Iris pigment epithelial cell (primary cell): ENCODE results near the genes C3orf14 and SYNPR.

- RRBS, result no CpG with 5 or more reads among the region's 6 CpGs
These were observed 224.0 kb upstream of the C3orf14 start for GRCh38 chr3:62094845-62095201.

DNA sequence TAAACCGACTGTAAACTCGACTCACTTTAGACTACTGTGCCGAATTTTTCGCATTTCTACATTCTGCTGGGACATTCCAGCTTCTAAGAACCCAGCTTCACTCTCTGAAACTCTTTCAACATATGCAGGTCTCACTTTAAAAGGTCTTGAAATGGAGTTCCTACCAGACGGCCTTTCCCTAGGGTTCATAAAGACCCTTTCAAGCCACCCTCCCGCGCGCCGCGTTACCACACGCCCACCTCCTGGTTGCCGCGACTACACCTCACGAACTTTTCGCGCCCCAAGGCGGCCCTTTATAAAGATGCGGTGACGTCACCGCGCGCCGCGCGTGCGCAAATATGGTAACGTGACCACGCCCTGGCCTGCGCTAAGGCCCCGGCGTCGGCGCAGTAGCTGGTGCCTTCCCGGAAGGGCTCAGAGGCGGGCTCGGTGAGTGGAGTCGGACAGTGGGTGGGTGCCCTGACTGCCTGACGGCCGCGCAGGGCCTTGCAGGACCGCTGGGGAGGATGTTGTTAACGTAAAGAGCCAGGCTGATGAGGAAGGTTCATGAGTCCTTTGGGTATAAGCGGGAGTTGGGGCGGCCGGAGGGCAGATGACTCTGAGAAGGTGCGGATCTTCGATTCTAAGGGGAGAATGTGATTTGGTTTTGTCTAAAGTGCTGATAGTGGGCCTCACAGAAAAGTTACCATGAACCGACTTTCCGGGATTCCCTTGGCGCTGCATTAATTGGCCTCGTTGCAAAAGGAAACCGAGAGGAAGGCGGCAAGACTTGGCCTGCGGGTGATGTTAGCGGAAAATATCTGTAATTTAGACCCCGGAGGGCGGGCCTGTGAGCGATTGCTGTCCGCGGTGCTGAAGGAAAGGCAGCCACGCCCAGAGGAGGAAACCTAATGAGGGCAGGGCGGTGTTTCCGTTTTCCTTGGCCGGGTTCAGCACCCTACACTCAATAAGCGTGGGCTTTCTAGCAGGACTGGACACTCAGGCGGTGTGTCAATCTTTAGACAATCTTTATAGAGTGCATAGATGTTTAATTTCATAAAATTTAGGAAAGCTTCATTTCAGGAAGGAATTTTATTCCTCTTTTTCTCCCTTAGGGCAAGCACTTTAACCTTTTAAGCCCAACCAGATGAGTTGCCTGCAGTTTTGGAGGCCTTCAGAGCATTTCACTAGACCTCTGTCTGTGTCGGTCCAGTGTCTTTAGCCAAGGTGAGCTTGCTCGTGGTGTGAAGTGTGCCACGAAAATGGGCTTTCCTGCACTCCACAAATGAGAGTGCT lies at the start of gene C3orf14:
TSS of gene C3orf14 (plus strand) at position 396 of the 1,275 bp plus-strand sequence.
- RRBS, result 0% methylated on average over 5 of the region's 69 CpGs

DNA sequence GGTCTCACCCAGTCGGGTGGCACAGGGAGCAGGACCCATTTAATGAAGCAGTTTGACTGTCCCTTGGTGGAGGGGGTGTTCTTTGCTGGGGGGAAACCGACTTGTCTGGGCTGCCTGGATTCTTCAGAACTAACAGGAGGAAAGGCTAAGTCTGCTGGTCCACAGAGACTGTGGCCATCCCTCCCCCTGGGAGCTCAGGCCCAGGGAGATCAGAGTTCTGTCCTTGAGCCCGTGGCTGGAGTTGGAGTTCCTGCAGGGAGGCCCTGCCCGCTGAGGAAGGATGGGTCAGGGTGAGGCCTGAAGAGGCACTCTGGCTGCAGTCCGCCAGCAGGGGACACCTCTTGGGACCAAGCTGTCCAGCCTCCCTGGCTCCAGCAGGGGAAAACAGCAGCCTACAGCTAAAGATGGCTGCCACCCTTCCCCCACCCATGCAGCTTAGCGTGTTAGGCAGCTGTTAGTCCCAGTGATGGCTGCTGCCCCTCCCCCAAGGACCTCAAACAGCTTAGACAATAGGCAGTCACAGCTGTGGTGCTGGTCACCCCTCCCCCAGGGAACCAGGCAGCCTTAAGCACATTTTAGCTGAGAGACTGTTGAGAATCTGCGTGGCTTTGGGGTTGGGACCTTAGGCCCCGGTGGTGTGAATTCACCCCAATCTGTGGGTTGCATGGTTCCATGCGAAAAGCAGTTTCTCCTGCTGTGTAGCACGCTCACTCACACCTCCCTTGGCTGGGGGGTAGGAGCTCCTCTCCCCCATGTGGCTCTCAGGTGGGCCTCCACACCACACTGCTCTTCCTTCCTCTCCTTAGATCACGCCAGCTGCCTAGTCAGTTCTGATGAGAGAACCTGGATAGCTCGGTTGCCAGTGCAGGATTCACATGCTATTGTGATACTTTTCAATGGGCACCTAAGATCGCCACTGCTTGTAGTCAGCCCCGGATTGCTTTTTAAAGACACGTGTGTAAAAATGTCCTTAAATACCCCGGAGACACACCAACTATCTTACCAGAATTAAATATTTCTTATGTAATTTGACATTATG lies 140.4 kb upstream of the CADPS start:
- RRBS, result no CpG with 5 or more reads among the region's 16 CpGs

DNA sequence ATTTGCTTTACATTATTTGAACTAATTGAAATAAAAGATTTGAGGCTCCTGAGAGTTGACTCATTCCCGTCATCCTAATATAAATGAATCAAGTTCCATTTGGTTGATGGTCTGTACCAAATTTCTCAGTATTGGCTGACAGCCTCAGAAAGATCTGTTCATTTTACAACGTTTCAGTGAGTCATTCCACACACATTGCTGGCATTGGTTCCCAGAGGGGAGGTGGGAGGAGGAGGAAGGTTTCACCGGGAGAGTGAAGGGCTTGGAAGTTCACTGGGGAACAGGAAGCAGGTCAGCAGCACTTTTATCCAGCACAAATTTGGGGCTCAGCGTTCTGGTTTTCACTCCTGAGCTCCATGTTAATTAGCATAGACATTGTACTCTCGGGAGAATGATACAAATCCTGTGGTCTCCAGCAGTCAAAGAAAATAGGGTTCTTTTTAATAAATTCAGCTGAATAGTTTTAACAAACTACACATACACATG lies 176.8 kb upstream of the CADPS start:
- RRBS, result no CpG with 5 or more reads among the region's 5 CpGs

DNA sequence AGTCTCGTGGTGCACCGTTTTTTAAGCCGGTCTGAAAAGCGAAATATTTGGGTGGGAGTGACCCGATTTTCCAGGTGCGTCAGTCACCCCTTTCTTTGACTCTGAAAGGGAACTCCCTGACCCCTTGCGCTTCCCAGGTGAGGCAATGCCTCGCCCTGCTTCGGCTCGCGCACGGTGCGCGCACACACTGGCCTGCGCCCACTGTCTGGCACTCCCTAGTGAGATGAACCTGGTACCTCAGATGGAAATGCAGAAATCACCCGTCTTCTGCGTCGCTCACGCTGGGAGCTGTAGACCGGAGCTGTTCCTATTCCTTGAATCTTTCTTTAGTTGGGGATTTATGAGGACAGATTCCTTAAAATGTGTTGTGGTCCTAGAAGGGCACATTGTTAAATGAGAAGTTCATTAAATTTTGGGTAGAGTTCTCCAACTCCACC lies 60.7 kb upstream of the SYNPR start:
- RRBS, result no CpG with 5 or more reads among the region's 20 CpGs

DNA sequence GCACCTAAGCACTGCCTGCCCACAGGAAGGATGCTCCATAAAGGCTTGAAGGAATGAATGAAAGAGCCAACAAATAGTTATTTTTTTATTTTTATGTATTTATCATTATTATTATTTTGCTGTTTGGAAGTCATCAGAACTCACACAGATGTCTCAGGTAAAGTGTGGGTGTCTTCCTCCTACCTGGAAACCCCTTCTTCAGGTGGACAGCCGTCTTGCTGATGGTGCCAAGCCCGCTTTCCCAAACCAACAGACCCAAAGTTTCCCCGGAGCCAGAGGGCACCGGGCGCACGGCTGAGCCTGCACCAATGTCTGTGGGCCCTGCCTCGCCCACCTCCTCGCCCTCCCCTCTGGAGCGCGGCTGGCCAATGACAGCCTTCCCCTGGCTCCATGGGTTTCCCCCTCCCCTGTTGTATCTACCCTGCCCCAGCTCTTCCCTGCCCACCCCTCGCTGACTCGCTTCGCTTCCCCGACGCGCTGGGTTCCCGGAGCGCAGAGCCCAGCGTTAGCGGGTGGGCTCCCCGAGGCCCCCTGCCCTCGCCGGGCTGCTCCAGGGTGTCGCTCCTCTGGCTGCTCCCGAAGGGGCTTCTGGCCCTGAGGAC lies at the start of gene SYNPR:
TSS of gene SYNPR (plus strand) at position 444 of the 602 bp plus-strand sequence.
- RRBS, result 4% methylated on average over 7 of the region's 25 CpGs

DNA sequence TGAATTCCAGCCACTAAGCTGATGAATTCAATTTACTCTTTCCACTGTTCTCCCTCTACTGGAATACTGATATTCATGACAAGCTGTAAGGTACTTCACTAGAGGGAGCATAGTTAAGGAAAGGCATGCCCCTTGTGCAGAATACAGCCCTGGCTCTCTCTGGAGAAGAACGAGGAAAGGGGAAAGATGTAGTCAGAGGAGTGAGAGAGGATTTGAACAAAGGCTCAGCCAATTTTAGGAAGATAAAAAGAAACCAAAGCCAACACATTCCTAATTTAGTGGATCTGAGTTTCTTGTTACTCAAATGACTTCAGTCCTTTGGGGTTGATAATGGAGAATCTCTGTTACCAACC lies 44.5 kb downstream of the ATXN7 start:
- RRBS, result no CpG with 5 or more reads among the region's 1 CpG

DNA sequence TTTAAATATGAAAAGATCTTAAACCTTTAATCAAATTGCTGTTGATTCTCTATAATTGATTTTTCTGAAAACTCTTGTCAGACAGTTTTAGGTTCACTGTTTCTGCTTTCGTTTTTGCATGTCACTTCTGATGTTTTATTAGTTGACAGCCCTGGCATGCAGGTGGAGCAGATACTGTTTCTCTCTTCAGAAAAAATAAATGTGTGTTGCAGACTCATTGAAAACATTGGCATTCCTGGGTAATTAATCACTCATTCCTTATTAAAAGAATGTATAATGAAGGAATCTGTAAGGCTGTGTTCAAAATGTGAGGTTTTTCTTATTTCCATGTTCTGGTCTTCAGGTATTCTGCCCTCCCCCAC lies 54.4 kb downstream of the PSMD6 start:
- RRBS, result no CpG with 5 or more reads among the region's 1 CpG

DNA sequence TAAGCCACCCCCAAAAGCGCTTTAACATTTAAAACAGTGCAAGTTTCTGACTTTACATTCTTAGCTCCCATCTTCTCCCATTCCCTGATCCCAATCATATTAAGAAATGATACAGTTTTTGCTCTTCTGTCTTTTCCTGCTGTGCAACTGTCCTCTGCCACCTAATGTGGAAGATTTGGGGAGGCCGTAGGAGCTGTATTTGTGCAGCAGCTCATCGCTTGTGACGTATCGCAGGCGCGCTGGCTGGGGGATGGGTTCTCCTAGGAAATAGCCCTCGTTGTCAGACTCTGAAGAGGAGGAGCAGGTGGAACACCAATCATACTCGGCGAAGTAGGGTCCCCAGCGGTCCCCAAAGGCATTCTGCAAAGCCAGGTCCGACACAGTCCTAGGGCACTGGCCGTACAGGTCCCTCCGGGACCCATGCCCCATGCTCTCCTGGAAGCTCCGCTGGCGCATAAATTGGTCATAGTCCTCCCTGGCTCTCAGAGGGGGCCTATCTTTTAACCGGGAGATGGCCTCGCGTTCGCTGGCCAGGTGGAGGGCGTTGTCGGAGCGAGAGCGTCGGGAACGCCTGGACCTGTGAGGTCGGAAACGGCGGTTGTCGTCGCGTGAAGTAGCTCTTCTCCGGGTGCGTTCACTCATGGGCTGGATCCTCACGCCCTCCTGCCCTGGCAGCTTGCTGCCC lies 75.8 kb upstream of the PSMD6 start:
- RRBS, result 97% methylated on average over 3 of the region's 35 CpGs

- RRBS, result no CpG with 5 or more reads among the region's 13 CpGs
These were observed 74.5 kb downstream of the PRICKLE2 start for GRCh38 chr3:64150638-64151319.

- RRBS, result no CpG with 5 or more reads among the region's 2 CpGs
These were observed 40.3 kb upstream of the PRICKLE2 start for GRCh38 chr3:64265632-64265940.

- RRBS, result no CpG with 5 or more reads among the region's 5 CpGs
These were observed 115.8 kb upstream of the PRICKLE2 start for GRCh38 chr3:64341083-64341523.

- RRBS, result no CpG with 5 or more reads among the region's 7 CpGs
These were observed 160.6 kb upstream of the PRICKLE2 start for GRCh38 chr3:64385716-64386323.

GRCh38 chr3:64386802-64387001 lies 161.4 kb upstream of the PRICKLE2 start:
- RRBS, result no CpG with 5 or more reads among the region's 4 CpGs

DNA sequence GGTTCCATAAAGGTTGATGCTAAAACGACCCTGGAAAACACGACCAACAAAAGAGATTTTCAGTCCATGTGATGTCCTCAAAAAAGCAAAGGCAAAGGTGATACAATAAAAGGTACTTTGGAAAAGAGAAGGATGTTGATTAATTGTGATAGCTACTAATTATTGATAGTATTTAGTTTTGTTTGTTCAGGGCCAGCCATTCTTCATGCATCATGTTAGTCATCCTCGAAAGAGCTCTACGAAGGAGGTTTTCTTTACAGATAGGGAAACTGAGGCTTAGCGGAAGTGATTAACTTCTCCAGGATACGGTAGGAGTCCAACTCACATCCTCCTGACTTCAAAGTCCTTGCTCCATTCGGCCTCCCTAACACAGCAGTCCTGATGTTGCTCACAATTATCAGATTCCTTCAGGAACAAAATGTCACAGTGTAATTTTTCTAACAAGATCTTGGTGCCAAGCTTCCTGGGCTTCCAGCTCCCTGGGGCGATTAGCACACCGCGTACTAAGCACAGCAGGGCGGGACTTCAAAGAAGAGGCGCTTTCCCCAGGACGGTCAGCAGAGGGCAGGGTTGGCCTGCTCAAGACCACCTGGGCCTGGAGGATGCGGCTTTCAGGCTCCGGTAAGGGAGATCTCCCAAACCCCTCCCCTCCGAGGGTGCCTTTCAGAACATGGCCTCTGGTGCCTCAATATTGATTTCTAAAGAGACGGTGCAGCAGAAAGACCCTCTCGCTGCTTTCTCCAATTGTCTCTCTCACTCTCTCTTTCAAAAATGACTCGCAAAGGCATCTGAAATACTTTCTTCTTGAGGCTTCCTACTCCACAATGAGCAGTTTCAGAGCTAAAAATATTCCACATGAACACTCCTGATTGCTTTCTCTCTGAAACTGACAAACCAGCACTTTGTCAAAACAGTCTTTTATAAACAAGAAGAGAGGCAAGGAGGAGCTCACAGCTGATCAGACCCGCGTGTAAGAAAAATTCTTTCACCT lies 154.3 kb downstream of the ADAMTS9 start:
- RRBS, result no CpG with 5 or more reads among the region's 21 CpGs

DNA sequence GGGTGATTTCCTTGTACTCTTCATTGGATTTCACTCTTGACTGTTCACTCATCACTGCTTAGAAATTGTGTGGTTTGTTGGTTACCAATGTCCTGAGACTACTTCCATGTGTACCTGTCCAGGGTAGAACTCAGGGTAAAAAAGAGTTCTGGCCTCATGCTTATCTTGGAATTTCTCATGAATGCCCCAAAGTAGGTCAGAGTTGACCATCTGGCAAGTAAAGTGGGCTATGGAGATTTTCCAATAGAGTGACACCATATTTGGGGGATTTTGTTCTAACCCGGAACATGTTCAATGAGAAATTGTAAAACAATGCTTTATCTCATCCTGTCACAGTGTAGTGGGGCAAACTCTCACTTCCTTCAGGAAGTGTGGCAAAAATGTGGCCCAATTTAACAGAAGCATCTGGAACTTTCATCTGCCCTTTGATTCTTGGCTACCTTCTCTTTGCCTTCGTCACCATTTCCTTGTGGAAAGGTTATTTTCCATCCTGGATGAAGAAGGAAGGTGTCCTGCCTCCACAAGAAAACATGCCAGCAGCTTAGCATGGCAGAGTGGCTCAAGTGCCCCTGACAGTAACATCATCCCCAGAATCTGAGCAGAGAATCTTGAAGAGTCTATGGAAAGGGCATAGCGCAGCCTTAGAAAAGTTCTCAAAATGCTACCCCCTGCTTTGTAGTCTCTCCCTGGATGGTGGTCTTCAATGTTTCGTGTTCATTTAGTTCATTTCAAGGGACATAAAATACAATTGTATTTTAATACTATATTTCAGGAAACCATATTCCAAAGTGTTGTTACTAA lies 70.8 kb downstream of the ADAMTS9 start:
- RRBS, result no CpG with 5 or more reads among the region's 4 CpGs

DNA sequence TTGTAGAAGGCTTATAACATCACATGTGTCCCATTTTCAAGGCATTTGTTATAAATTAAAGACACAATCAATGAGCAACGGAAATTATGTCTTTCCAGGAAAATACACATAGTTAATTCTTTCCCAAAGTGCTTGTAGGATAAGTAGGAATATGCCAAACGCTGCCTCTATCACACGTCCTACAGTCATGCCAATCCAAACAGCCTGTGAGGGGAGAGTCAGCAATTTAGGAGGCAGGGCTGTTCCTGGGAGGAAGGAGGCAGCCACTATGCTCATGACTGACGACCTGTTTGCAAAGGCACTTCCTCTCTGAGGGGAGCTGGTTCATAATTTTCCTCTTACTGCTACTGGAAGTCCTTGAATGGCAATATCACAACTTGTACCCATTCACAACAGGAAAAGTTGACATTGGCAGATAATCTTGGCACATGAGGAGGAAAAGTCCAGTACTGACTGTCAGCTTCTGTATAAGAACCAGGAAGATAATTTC lies 267.1 kb upstream of the ADAMTS9 start:
- RRBS, result no CpG with 5 or more reads among the region's 4 CpGs

DNA sequence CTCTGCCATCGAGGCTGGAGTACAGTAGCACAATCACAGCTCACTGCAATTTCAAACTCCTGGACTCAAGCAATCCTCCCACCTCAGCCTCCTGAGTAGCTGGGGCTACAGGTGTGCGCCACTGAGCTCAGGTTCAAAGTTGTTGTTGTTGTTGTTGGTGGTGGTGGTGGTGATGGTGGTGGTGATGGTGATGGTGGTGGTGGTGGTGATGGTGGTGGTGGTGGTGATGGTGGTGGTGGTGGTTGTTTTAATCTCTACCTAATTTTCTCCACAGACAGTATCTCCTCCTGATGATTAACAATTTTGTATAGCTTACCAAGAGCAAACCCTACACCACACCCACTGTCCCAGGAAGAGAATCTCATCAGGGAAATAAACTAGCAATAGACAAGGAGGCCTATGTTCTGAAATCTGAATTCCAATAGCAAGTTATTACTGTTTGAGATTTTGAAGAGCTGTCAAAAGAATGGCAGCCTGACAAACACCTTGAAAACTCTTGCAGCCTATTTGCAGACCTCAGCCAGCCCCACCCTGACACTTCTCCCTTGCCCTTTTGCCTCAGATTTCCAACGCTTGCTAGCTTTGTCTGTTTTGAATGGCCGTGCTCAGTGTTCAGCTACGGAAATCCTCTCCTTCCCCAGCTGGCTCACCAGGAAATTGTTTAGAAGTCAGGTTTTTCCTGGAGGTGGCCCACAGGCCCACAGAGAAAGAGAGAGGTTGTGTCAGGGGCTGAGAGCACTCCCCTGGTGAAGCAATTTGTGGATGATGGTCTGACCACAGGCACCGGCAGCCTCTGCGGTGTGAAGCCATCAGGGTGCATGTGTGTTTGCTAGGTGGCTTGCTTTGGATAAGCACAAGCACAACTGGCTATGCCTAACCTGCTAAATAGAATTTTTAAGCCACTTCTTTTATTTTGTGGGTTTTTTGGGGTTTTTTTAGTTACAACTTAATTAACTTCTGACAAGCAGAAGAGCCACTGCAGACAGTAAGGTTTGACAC lies 101.7 kb downstream of the MAGI1 start:
- RRBS, result no CpG with 5 or more reads among the region's 7 CpGs

GRCh38 chr3:65946093-65946928 lies 92.4 kb downstream of the MAGI1 start:
- RRBS, result no CpG with 5 or more reads among the region's 12 CpGs

DNA sequence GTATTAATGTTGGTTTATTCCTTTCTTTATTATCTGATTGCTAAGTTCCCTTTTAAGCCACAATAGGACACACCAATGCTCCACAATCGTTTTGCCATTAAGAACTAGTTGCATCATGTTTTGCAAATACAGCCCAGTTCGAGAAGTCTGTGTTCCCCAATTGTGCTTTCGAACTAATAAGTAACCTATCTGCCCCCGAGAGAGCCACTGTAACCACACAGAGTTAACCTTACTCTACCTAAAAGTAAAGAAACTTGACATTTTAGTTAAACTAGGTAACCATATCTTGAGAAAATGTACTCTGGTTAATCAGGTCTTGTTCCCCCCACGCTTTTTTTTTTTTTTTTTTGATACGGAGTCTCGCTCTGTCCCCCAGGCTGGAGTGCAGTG lies 39.1 kb downstream of the MAGI1 start:
- RRBS, result no CpG with 5 or more reads among the region's 7 CpGs